ENCODE data around the genes EFEMP1, FANCL and PUS10.

- RRBS = no CpG with 5 or more reads among the region's 5 CpGs
Observed at GRCh38 chr2:55420957-55421234, 1.2 kb upstream of the CCDC88A start.

GRCh38 chr2:55923625-55924228 lies at the start of gene EFEMP1:
EFEMP1 (minus strand) TSS chr2:55923782.
- RRBS = 6% methylated on average over 10 of the region's 47 CpGs

GRCh38 chr2:55951618-55952316 lies 28.2 kb upstream of the EFEMP1 start:
- RRBS = no CpG with 5 or more reads among the region's 8 CpGs

DNA sequence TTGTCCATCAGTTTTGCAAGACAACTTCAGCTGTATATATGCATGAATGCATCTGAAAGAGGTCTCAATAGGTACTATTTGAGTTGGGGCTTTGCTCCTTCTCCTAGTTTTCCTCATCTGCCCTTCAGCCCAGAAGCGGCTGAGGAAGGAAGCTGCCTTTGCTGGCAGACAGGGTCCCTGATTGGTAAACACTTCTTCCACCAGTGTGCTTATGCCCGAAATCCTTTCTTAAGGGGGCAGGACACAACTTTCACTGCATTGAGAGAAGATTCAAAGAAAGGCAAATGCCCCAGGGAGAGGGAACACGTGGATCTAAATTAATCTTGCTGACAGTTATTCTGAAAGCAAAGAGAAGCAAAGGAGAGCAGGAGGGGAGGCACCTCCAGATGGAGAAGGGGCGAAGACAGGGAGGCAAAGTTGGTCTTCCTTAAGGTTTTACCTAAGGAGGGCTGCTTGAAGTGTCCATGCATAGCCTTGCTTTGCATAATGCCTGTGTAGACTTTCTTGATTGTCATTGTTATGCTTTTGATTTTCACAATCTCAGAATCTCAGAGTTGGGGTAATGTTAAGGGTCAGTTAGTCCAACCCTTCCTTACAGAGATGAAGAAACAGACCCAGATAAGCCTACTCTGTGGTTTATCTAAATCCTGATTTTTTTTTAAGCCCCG lies 92.2 kb upstream of the EFEMP1 start:
- RRBS = no CpG with 5 or more reads among the region's 5 CpGs

DNA sequence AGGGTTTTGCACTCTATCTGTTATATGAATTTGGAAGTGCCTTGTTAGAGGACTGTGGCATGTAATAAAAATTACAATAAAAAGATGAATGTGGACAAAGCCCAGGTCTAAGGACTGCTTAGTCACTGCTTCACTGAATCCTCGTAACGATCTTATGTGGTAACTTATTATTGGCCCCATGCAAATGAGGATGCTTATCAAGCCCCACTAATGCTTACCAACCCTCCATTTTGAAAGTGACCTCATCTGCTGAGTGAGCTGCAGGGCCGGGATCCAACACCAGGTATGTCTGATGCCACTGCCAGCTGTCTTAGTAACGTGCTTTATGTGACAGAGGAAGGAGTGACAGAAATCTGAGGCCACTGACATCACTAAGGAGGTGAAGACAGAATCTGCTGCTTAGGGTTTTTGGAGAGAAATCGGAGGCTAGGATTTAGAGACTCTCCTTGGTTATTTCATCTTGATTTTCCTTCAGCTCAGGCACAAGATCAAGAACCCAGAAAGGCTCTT lies 65.3 kb upstream of the CCDC85A start:
- RRBS = no CpG with 5 or more reads among the region's 5 CpGs

- RRBS = no CpG with 5 or more reads among the region's 3 CpGs
Observed at GRCh38 chr2:58056587-58056901, 9.9 kb downstream of the VRK2 start.

DNA sequence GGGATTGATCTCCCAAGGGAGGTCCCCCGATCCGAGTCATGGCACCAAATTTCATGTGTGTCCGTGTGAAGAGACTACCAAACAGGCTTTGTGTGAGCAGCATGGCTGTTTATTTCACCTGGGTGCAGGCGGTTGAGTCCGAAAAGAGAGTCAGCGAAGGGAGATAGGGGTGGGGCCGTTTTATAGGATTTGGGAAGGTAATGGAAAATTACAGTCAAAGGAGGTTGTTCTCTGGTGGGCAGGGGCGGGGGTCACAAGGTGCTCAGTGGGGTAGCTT lies 72.0 kb downstream of the VRK2 start:
- RRBS = no CpG with 5 or more reads among the region's 8 CpGs

DNA sequence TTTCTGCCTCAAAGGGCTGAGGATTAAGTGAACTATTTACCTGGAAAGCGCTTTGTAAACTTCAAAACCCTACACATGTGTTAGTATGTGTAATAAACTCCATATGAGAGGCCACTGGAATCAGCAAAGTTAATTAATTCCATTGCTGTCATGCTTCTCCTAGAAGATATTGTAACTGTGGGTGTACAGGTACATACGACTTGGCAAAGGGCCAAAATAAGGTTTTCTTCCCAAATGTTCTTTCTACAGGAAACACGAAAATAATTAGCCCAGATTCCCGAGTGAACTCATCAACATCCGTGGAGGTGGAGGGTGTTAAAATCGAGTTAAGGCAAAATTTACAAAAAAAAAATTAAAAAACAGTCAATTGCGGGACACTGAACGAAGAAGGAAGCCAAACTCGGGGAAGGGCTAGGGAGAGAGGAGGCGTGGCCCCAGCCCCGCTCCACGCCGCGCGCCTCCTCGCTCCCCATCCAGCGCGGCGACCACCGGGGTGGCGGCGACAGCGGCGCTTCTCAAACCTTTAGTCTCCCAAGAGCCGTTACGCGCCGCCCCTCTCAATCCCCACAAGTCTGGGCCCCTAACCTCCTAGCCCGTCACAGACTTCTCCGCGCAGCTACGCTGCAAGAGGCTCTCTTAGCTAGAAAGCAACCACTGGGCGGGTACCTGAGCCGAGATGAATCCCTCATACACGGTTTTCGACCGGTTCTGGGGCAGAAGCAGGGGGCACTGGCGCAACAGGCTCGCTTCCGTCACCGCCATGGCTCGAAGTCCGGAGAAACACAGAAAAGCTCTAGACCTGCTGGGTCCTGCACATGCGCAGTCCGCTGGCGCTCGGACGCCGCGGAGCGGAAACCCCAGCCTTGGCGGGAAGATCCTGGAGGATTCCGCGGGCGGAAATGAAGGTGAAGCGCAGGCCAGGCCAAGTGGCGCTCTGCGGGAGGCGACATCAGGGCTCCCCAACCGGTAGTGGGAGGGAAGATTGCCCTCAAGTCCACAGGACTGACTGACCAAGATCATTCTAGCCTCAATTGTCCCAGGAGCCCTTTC lies at the start of gene FANCL:
TSS of gene FANCL (minus strand) at position 774 of the 1,050 bp plus-strand sequence.
- RRBS = 6% methylated on average over 7 of the region's 60 CpGs

DNA sequence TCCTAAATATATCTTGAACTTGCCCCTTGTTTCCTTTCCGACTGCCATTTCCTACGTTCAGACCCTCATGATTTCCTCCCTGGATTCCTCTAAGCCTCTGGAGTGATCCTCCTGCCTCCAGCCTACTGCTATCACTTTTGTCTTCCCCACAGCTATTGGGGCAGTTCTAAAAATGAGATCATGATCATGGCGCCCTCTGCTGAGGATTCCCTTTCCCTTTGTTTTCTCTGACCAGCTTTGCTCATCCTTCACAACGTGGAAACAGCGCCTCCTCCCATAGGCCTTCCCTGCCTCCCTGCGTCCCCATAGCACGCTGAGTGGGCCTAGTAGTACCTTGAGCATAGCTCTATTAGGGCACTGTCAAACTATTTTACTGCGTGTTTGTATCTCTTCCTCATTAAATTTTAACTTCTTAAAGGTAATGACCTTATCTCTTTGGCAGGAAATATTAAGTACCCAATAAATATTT lies 206.9 kb upstream of the FANCL start:
- RRBS = no CpG with 5 or more reads among the region's 8 CpGs

- RRBS = no CpG with 5 or more reads among the region's 6 CpGs
Observed at GRCh38 chr2:60350787-60351340, 202.6 kb downstream of the BCL11A start.

- RRBS = no CpG with 5 or more reads among the region's 8 CpGs
Observed at GRCh38 chr2:60391080-60391745, 162.2 kb downstream of the BCL11A start.

DNA sequence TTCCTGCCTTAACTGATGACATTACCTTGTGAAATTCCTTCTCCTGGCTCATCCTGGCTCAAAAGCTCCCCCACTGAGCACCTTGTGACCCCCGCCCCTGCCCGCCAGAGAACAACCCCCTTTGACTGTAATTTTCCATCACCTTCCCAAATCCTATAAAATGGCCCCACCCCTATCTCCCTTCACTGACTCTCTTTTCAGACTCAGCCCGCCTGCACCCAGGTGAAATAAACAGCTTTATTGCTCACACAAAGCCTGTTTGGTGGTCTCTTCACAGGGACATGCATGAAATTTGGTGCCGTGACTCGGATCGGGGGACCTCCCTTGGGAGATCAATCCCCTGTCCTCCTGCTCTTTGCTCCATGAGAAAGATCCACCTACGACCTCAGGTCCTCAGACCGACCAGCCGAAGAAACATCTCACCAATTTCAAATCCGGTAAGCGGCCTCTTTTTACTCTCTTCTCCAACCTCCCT lies 135.9 kb downstream of the BCL11A start:
- RRBS = no CpG with 5 or more reads among the region's 11 CpGs

- RRBS = 100% methylated on average over 4 of the region's 21 CpGs
Observed at GRCh38 chr2:60439017-60439959, 114.2 kb downstream of the BCL11A start.

- RRBS = no CpG with 5 or more reads among the region's 10 CpGs
Observed at GRCh38 chr2:60544822-60545672, 8.4 kb downstream of the BCL11A start.

- RRBS = no CpG with 5 or more reads among the region's 32 CpGs
Observed at GRCh38 chr2:60553007-60553516, 392 bp downstream of the BCL11A start.

DNA sequence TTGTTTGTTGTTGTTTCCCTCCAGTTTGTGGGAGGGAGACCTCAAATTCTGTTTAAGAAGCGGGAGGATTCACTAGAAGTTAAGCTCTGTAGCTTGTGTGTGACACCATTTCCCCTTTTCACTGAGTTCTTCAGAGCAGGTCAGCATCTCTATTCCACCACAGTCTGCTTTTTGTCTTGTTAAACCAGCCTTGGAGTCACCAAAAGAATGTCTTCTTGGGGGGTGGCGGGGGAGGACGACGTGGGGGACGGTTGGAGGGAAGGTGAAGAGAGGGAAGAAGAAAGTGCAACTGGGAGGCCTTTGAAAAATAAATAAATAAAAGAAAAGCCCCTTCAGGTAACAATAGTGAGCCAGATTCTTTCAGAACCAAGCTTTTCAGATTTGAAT lies 2.4 kb upstream of the BCL11A start:
- RRBS = no CpG with 5 or more reads among the region's 5 CpGs

GRCh38 chr2:60581349-60582196 lies 28.1 kb upstream of the BCL11A start:
- RRBS = 11% methylated on average over 33 of the region's 60 CpGs

- RRBS = 97% methylated on average over 6 of the region's 19 CpGs
Observed at GRCh38 chr2:60804396-60804864, 48.4 kb downstream of the PAPOLG start.

GRCh38 chr2:60873430-60873749 lies 8.0 kb upstream of the REL start:
- RRBS = no CpG with 5 or more reads among the region's 1 CpG

DNA sequence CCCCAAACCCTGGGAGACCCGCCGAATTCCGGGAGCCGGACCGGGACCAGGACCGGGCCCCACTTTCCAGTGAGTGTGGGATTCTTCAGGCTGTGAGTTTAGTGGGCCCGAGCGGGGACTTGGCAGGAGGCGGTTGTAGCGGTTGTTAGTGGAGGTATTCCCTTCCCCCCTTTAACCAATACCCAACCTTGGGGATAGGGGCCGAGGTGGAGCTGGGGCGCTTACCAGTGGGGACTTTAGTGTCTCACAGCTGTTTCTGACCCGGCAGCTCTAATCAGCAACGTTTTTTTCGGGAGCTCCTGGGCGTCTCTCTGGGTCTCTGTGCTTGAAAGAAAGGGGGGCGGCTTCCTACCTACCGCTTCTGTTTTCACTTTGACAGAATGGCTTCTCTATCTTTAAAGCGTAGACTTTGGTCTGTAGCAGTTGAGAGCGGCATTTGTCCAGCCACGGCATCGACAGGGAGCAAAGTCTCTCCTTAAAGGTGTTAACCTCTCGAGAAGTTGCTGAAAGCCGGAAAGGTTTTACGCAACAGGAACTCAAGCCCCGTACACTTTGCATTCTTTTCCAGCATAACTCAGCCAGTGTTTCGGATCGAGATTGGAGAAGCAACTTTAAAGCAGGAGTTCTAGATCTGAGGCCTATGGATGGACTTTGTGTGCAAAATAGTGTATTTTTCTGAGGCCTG lies at the start of gene PUS10:
TSS of gene PUS10 (minus strand) at position 473 of the 685 bp plus-strand sequence.
- RRBS = no CpG with 5 or more reads among the region's 28 CpGs